Metastatic Lung Carcinoma in the Adrenal Gland (tissue), 1 donor: ENCODE results near the gene TFDP1.

GRCh38 chr13:113364896-113365487, 1.1 kb upstream of the GRTP1 start:
- PRO-cap = no peak

GRCh38 chr13:113405822-113406779, 42.2 kb upstream of the GRTP1 start:
- PRO-cap = no peak

- PRO-cap = no peak
Observed at GRCh38 chr13:113483330-113484363, 6.9 kb downstream of the DCUN1D2 start.

- PRO-cap = no peak
Observed at GRCh38 chr13:113546450-113547078, 38.0 kb upstream of the TFDP1 start.

DNA sequence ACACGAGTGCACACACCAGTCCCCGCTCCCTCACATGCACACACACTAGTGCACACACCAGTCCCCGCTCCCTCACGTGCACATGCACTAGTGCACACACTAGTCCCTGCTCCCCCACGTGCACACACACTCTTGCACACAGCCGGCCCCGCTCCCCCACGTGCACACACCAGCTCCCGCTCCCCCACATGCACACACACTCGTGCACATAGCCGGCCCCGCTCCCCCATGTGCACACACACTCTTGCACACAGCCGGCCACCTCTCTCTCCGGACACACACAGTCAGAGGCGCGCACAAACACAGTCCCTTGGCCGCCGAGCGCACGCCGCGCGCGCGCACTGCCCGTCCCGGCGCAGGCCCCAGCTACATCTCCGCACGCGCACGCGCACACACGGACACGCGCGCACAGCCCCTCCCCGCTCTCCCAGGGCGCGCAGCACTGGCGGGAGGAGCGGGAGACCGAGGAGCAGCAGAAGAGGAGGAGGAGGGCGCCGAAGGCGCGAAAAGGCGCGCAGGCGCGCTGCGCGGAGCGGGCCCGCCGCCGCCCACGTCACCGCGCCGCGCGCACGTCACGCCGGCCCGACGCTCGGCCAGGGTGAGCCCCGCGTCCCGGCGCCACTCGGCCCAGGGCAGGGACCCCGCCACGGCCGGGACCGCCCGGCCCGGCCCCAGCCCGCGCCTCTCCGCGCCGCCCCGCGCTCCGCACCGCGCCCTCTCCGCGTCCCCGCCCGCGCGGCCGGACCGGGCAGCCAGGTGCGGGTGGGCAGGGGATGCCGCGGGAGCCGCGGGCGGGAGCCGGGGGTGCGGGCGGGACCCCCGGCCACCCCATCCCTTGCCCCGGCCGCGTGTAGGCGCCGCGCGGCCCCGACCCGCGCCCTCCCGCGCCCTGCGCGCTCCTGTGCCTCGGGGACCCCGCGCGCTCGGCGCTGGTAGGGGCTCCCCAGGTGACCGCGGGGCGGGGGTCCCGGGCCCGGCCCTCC, at the start of gene TFDP1:
TSS of gene TFDP1 (plus strand) at position 621 of the 983 bp plus-strand sequence.
- PRO-cap = bidirectional peak, plus-strand start at position 580 of the sequence, minus-strand start at position 343 of the sequence

DNA sequence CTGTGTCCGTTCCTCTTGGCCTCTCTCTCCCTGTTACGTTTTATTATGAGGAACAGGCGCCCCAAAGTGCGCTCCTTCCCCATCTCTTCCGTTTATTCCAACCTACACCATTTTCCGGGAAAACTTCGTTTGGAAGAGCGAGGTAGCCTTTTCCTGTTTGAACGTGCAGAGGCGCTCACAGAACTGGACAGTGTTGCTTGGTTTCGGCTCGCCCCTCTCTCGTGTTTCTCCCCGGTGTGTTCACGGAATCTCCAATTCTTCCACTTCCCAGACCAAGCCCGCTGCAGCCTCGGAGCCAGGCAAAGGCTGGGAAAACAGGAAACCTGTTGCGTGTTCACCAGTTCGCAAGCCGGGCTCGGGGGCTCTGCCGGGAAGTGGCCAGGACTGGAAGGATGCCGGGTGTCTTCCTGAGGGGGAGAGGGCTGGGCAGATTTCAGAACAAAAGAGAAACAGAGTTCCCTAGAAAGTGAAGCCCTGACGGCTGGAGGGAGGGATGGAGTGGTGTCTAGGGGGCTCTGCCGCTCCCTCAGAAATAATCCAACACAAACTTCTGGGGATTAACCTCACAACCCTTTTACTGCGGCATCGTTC, 684 bp downstream of the TMEM255B start:
- PRO-cap = no peak

DNA sequence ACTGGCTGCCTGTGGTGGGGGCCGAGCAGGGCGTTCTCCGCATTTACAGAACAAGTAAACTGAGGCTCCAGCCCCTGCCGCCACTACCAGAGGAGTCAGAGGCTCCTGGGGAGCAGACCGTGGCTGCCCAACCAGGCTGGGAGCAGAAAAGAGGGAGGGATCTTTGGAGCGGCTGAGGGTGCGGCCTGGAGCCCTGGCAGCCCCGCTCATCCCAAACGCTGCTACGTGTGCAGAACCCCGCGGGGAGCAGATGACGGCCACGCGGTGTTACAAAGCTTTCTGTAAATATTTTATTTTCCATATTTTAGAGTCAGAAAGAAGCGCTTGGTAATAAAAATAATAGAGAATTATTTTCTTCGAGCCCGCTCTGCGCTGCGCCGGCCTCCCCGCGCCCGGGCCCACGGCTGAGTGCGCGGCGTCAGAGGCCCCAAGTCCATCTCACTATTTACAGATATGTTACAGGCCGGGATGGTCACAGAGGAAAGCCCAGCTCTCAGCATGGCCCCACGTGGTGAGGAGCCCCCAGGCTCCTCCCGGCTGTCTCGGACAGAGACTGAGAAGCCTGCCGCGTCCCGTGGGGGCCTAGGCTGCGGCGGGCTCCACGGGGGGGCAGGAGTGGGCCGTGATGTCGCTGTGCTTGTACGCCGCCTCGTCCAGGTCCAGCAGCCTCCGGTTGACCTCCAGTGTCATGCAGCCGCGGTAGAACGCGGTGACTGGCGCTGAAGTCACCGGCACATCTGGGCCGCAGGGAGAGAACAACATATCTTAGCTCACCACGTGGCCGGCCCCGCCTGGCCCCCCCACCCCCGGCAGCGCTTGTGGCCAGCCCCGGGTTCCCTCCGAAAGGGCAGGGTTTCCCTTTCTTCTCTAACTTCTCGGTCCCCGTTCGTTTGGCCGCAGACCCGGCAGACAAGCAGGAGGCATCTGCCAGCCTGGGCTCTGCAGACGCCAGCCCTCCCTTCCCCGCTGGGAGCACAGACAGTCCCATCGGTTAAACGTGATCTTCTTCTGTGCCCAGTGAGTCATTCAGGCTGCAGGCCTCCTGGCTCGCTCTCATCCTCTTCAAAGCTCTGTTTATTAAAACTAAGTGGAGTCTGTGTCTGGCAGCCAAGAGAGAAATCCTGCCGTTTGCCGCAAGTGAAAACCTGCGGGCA, 43.2 kb downstream of the GAS6 start:
- PRO-cap = no peak

DNA sequence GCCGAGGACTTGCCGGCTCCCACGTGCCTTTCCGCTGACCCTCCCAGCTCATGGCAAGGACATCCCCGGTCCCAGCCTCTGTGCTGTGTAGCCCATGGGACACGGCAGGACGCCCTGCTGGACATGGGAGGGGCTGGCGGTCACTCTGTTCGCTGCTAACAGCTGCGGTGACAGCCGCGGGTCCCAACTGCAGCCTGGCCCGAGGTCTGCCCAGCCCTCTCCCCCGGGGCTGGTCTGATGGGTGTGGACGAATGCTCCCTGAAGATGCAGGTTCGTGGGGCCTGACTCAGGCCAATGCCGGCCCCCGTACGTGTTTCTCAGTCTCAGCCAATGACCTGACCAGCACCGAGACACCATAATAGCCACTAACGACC, 42.5 kb downstream of the GAS6 start:
- PRO-cap = no peak

DNA sequence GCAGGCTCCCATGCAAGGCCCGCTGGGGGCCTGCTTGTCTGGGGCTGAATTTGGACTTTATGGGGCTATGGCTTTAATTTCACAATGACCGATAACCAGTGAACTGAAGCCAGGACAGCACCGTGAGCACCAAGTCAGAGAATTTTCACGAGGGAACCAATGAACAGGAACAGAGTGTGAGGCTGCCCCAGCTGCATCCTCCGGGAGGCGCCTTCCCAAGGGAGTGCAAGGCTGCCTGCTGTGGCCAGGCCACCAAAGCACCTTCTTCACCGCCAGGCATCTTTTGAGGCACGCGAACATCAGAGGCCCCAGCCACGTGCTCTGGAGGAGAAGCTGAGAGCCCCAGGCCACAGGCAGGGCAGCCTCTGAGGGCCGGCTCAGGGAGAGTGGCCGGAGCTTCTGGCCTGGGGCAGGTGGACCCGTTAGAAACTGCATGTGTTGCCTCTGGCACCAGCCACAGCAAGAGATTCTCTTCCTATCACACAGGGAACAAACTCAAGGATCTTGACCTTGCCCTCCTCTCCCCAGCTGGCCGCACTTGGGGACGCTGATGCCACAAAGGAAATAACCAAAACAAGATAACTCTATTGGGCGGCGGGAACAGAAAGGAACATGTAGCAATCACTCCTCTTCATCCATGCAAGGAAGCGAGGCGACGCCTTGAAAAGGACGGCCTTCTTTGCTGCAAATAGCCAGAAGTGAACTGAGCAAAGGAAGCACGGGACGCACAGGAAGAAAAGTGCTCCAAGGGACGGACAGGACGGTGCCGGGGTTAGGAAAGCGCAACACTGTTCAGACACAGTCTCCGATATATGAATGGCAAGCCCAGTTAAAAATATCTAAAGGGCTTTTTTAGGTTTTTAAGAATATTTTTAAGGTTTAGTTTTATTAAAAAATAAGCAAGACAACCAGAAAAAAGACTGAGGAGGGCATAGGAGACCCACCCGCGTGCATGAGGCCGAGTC, 19.9 kb downstream of the GAS6 start:
- PRO-cap = no peak

GRCh38 chr13:113859453-113860375, 4.2 kb downstream of the GAS6 start:
- PRO-cap = no peak

- PRO-cap = no peak
Observed at GRCh38 chr13:113935476-113935965, 38.4 kb downstream of the C13orf46 start.

DNA sequence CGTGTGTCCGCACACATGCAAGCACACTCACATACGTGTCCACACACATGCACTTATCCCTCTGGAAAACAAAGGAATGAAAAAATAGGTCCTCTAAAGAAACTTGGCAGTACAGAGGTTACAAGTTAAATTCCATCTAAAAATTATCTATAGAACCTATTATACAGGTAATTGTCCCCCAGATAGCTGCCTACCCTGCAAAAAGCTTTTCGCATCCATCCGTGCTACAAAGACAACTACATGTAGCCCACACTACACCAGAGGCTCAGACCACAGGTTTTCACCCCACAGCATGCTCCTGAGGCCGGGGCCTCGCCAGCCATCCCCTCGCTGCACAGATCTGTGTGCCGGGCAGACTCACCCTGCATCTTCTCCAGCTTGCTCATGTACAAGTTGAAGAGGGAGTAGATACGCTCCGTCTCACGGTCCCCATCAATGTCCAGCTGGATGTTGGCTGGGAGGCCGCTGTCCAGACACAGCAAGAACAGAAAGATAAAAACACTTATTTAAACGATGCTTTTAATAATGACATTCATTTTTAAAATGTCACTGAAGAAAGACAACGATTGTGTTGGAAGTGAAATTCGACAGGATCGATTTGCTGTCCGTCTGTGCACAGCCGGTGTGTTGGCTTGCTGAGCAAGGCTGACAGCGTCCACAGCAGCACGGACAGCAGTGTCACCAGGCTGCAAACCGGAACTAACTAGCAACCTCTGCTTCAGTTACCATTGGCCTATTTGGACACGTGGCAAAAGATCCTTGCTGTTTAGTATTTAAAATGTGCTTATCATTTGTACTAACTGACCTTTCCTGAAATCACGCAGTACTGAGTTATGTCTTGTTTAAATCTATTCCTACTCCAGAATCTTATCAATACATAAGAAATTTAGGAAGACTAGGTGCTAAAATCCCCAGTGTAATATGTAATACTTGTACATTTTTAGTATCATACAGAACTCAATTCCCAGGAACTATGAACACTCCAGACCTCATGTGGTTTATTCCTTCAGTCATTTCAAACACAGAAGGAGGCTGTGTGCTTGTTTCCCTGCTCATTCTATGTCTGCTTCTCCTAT, 18.6 kb upstream of the C13orf46 start:
- PRO-cap = no peak

DNA sequence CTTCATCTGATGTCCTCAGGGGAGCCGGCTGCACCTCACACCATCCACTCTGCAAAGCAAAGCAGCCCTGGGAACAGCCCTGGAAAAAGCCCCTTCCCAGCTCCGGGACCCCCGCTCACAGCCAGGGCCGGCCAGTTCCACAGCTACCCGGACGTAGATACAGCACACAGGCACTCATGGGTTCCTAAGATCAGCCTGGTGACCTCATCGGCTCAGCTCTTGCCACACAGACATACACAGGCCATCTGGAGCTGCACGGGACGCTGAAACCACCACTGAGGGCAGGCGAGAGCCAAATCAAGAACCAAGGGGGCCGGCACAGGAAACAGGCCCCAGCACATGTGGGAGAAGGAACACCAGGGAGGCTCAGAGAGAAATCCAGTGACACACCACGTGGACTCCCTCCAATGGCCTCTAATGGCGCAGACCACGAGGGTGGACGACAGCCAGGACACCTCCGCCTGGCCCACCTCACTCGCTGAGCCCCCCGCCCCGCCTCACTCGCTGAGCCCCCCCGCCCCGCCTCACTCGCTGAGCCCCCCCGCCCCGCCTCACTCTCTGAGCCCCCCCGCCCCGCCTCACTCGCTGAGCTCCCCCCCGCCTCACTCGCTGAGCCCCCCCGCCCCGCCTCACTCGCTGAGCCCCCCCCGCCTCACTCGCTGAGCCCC, 69.6 kb upstream of the C13orf46 start:
- PRO-cap = no peak

DNA sequence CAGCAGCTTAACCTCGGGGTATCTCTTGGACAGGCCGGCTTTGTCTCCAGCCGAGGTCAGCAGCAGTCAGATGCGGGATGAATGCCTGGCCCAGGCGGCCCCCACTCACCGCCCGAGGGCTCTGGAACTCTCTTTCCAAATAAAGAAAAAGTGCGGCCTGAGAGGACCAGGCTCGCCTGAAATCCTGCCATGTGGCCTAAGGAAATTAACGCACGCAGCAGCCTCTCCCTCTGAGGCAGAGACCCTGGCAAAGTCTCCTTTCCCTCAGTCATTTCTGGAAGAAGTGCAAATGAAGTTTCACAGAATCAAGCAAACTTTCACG, 67.7 kb downstream of the RASA3 start:
- PRO-cap = no peak

DNA sequence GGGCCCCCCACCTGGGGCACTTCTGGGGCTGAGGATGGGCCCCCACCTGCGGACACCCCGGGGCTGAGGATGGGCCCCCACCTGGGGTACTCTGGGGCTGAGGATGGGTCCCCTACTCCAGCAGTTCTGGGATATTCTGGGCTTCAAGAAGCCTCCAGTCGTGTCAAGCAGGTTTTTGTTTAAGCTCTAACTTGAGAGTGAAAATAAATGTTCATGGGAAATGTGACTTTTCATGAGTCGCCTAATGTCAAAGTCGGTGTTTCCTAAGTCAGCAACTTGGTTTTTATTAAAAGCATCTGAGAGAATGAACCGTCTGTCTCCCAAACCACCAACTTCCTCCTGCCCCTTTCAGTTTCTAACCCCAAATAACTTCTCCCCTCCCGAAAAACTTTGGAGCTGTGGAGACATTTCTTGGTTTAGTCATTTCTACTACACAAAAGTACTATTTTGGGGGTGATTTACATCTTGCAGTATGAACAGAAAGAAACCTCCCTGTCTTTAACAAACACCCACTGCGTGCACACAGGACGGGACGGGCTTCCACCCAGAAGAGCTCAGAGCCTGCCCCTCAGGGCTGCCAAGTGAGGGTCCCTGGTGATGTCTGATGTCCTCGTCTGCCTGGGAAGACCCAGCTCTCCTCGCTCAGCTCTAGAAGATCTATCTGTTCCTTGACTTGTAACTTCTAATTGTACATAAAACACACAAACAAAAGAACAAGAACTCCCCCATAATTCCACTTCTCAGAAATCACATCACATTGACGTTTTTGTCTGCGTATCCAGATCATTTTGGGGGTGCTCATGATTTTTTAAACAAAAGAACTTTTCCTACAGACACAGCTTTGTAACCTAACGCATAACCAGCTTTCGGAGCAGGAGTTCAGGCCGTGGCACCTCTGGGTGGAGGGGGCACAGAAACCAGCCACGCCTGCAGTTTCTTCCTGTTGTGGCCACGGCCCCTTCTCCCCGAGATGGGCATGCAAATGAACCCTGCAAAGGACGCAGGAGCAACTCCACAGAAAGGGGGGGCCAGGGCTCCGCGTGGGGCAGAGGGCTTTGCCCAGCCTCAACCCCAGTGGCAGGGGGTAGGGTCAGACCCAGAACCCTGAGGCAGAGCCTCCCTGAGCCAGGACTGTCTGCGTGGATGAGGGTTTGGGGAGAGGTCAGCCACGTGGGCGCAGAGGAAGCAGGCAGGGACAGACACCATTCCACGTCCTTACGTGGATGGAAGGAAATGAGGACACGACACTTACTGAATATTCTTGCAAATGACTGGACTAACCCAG, 64.8 kb downstream of the RASA3 start:
- PRO-cap = no peak

DNA sequence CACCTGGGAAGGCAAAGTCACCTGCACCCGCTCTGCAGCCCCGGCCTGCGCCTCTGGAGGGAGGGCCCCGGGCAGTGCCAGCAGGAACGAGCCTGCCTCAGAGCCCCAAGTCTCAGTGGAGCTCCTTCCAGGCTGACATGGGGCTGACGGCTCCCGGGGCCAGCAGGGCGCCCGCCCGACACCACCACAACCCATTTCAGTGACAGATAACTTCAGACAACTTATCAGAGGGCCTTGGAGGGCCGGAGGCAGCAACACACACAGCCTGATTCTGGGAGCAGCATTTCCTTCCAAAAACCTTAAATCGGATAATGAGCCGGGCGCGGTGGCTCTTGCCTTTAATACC, 44.9 kb downstream of the RASA3 start:
- PRO-cap = no peak

GRCh38 chr13:114111173-114112245, 20.9 kb downstream of the RASA3 start:
- PRO-cap = no peak

DNA sequence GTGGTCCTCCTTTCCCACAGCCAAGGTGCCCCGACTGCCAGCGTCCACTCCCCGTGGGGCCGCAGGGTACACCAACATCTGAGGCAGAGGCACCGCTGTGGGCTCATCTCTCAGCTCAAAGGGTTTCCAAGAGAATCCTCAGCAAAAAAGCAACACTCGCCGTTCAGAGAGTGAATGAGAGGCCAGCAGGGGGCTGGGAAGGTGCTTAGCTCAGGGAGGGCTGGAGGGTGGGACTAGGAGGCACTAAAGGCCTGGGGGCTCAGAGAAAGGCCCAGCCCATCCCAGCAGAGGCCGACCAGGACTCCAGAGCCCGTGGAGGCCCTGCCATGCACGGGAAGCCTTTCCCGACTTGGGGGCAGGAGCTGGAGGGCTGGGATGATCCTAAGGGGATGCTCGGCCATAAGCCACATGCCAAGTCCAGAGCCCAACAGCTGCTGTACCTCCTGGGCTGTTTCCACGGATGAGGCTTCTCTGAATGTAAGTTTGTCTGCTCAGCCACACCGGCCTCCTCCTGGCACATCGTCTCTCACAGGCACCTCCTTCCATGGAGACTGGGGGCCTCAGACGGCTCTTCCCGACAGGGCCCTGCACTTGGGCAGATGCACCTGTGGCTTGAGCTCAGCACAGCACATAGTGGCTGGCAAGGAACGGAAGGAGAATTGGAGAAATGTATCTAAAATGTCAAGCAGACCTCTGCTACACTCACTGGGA, 19.6 kb downstream of the RASA3 start:
- PRO-cap = no peak

DNA sequence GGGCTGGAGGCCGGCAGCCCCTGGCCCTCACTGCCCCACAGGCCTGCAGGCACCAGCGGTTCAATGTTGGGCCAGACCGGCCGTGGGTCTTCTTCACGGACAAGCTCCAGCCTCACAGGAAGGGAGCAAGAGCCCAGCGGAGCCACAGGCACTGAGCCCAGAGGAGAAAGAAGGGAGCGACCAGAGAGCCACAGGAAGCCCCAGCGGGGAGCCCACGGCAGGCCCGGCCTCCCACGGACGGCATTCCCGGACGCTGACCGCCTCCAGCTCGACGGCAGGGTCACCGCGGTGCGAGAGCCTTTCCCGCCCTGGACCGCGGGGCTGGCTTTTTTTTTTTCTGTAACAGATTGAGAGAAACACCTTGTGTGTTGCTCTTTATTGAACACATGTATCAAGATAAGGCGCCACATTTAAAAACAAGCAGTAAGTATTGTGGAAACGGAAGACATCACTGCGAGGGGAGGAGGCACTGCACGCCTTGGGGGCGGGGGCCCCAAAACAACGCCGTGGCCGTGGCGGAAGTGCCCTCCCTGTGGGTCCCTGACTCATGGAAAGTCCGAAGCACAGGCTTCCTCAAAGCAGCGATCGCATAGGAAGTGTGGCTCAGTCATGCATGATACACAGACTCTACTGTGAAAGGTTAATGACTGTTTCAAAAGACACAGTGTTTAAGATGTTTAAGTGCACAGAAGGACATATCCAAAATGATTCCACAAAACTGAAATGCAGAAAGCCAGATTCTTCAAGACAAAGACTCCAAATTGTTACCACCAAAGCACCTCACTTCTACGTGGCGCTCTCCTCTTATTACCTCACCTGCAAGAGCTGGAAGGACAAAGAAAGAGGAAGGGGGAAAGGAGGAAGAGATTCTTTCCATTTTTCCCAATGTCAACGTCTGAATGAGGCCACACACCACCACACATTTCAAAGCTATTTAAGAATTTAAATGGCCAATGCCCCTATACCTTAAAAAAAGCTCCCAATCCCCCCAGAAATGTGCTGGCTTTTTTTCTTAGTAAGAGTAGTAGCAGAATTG, 3.5 kb downstream of the RASA3 start:
- PRO-cap = unidirectional peak, plus-strand start at position 601 of the sequence

- PRO-cap = no peak
Observed at GRCh38 chr13:114161177-114161592, 17.9 kb upstream of the CFAP97D2 start.